Colonic mucosa (tissue), 1 donor: ENCODE measurements around a stretch of chr7.

DNA sequence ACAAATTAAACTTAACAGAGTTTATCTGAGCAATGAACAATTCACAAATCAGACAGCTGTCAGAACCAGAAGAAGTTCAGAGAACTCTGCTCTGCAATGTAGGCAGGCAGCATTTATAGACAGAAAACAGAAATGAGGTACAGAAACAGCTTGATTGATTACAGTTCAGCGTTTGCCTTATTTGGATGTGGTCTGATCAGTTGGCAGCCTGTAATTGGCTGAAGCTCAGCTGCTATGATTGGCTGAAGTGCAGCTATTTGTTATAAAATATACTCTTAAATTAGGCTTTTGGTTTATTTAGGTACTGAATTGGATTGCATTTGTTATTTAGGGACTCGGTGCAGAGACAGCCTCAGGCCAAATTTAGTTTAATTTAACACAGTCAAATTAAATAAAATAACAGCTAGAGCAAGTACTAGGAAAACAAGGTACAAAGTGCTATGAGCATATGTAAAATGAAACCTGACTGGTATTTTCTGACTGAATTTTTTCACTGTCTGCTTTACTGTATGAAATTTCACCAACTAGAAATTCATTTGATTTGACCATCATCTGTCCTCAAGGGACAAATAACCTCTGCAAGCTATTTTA is 85.9 kb upstream of the JAZF1 start:
- PRO-cap = no peak

DNA sequence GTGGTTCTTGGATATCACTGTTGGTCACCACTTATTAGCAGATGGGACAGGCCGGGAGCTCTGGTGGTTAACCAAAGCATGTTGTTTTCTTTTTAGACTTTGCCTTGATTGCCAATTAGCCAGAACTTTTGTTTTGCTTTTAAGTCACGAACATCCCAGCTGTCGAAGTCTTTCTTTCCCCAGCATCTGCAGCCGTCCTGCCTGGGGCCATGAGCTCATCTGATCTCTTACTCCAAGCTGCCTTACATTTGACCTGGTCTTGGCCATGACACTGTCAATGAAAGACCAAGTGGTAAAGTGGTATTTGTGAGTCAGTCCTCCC is 53.9 kb upstream of the CREB5 start:
- PRO-cap = no peak

- PRO-cap = bidirectional peak, plus-strand start at chr7:28409368, minus-strand start at chr7:28409154
Measured at GRCh38 chr7:28409222-28409606, 3.1 kb upstream of the CREB5 start.

GRCh38 chr7:28536167-28536658 is 123.9 kb downstream of the CREB5 start:
- PRO-cap = no peak

- PRO-cap = unidirectional peak, plus-strand start at chr7:29136122
Measured at GRCh38 chr7:29136019-29136243, 10.4 kb downstream of the CPVL start.

DNA sequence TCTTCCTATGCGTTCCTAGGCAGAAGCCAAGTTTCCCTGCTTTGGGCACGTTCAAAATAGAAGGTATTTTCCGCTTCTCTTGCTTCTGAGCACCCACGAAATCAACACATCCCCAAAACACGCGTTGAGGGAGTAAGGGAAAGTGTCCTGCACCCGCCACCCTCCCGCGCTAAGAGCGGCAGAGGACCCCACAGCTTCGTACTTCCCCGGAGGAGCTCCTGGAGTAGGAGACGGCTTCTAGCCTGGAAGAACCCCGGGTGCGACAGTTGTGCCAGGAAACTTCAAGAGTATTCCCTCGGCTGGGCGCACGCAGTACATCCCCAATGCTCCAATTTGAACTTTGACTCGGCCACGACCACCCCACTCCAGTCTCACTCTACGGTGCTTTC is 424 bp downstream of the CPVL start:
- PRO-cap = no peak

DNA sequence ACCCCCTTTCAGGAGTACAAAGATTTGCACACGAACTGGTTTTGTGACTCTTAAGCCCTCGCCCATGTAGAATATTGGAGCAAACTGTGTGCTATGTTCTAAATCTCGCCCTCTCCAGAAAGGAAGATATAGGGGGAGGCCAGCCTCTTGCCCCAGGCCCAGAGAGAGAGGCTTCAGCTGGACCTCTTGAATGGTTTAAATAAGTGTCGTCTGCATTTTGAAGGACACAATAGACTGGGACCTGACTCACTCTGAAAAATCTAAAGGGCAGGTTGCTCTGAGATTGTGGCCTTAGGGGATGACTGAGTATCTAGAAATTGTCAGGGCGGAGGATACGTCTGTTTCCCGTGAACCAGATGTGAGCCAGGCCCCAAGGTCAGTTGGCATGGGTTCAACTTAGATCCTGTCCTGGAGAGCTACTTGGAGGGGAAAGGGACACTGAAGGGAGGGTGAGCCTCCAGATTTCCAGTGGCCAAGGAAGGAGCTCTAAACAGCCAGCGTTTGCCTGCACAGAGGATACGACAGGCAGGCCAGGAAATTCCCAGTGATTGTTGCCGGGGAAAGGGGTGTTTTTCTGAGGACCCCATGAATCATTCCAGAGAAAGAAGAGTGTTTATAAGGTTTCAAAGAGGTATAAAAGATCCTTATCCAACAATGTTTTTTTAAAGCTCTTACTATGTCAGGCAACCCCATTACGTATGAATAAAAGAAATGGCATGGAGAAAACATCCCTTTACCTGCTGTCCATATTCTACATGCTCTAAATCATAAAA is 110.2 kb downstream of the CHN2 start:
- PRO-cap = no peak

DNA sequence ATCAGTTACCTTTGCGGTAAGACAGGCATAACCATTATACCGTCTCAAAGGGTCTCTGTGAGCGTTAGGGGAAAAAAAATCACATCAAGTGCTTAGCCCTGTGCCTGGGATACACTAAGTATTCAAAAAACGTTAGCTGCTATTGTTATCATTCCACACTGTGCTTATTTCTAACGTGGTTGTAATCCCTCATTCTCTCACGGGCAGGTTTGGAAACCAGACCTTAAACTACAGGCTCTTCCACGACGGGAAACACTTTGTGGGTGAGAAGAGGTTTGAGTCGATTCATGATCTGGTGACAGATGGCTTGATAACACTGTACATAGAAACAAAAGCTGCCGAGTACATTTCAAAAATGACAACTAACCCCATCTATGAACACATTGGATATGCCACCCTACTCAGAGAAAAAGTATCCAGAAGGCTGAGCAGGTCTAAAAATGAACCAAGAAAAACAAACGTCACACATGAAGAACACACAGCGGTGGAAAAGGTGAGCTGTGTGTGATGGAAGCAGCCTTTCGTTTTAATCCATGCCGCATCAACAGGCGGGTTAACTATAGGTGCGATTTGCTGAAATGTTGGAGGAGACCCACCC is 163.2 kb upstream of the PRR15 start:
- PRO-cap = no peak

- PRO-cap = no peak
Measured at GRCh38 chr7:29449795-29450471, 113.7 kb upstream of the PRR15 start.

DNA sequence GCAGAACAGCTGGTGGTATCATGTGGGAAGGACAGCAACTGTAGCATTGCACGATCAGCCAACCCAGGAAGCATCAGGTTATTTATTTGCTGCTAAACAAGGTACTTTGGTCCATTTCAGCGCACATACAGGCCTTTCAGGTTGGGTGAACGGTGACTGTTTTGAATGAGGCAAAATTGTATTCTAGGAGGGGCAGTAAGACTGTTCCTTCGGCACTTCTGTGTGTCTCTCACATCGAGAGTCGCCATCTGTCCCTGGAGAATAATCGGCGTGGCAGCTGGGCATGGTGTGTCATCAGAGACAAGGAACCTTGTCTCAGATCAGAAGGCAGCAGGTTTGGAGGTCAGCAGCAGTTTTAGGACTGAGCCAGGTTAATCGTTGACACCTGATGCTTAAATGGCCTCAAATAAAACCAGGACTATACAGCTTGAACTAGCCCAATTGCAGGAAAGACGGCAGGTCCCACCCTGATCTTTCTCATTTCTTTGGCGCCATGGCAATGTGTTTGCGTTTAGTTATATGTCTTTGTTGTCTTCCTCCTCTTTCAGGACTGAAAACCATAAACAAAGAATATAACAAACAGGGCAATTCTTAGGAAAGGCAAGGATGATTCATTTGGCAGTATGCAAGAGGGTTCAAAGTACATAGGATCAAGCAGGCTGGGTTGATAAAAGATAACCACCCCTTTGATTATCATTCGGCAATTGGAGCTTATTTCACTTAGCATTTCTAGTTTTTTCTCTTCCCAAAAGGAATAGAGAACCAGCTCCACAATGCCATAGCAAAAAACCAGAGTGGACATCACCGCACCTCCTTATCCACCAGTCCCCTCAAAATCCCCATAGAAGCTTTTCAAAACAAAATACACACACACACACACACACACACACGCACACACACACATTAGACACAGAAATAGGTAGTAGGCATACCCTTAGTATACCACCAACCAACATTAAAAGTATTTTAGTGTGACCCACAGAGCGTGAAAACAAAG is 91.9 kb upstream of the PRR15 start:
- PRO-cap = unidirectional peak, minus-strand start at position 263 of the sequence; bidirectional peak, plus-strand start at position 696 of the sequence, minus-strand start at position 357 of the sequence

GRCh38 chr7:29677315-29677764 is 113.7 kb downstream of the PRR15 start:
- PRO-cap = no peak

DNA sequence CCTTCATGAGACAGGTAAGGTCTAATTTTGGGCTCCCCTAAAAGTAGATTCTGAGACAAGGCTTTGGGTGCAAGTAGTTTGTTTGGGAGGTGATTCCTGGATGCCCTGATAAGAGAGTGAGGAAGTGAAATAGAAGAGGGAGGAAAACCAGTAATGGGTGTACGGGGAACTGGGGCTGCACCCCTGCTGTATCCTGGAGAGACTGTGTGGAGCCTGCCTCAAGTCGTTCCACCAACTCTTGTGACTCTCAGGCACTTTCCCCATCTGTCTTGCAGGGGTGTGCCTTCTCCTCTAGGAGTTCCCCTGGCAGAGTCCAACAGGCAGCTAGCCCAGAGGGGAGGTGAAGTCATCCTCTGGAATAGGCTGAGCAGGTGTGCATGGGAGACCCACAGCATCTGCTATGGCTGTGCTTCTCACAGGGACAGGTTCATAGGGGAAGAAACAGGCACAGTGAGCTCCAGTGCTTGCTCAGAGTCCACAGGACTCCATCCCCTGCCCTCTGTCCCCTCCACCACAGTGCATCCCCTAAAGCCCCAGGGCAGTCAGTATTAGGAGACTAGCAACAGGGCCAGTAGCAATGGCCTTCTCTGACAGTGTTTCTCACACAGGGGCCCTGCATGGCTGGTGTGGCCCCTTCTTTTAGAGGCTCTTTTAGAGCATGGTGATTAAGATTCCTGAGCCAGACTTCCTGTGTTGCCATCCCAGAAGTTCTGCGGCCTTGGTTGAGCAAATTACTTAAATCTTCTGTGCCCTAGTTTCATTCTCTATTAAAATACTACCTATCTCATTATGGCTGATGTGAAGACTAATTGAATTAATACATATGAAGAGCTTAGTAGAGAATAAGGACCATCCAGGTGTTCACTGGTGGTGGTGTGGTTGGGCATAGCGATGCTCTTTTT is 46.9 kb downstream of the WIPF3 start:
- PRO-cap = no peak

- PRO-cap = bidirectional peak, plus-strand start at chr7:29884083, minus-strand start at chr7:29883902
Measured at GRCh38 chr7:29883662-29884035, 77.3 kb downstream of the WIPF3 start.

DNA sequence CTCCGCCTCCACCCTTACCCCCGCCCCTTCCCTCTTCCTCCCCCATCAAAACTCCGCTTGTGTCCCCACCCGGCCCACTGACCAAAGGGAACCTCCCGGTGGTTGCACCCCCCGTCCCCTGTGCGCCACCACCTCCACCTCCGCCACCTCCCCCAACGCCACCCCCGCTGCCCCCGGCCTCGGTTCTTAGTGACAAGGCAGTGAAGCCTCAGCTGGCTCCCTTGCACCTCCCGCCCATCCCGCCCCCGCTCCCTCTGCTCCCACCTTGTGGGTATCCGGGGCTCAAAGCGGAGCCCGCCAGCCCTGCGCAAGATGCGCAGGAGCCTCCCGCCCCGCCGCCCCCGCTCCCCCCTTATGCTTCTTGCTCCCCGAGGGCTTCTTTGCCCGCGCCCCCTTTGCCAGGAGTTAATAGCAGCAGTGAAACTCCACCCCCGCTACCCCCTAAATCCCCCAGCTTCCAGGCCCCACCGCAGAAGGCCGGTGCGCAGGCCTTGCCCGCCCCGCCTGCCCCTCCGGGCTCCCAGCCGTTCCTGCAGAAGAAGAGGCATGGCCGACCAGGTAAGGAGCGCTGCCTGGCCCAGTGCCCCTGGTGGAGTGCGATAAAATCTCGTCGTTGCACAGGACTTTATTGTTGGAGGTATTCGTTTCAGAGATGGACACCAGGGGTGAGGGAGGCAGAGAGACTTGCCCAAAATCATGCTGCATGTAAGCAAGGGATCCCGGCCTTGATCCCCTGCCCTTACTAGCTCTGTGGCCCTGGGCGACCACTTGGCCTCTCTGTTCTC is 77.9 kb downstream of the WIPF3 start:
- PRO-cap = bidirectional peak, plus-strand start at position 48 of the sequence, minus-strand start outside the sequence

DNA sequence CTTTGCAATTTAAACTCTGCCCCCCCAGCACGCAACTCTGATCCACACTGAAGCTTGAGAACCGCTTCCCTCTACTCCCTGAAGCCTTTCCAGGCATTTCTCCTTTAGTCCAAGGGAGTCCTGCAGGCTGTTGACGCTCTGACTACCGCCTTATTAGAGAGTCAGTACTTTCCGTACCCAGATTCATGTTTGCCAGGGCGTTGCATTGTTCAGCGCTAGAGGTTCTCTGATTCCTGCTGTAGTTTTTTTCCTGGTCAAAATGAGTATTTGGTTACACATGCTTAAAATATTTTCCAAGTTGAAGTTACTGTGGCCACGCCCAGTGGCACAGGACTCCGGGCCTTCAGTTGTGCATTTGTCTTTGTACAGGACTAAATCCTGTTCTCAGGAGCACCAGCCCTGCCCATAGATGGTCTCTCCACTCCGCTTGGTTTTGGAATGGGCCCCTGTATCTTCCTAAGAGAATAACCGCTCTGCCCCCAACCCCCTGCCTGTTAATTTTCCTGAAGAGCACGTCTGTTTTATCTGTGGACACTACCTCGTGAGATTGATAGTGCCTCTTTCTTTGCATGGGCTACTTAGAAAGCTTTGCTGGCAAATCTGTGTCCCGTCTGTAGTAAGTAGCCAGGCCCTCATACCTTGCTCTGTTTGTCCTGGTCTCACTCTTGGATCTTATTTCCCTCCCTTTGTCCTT is 8.0 kb downstream of the MTURN start:
- PRO-cap = no peak

- PRO-cap = no peak
Measured at GRCh38 chr7:30149010-30149622, 14.3 kb downstream of the MTURN start.

- PRO-cap = no peak
Measured at GRCh38 chr7:30182151-30182550, 47.4 kb downstream of the MTURN start.

DNA sequence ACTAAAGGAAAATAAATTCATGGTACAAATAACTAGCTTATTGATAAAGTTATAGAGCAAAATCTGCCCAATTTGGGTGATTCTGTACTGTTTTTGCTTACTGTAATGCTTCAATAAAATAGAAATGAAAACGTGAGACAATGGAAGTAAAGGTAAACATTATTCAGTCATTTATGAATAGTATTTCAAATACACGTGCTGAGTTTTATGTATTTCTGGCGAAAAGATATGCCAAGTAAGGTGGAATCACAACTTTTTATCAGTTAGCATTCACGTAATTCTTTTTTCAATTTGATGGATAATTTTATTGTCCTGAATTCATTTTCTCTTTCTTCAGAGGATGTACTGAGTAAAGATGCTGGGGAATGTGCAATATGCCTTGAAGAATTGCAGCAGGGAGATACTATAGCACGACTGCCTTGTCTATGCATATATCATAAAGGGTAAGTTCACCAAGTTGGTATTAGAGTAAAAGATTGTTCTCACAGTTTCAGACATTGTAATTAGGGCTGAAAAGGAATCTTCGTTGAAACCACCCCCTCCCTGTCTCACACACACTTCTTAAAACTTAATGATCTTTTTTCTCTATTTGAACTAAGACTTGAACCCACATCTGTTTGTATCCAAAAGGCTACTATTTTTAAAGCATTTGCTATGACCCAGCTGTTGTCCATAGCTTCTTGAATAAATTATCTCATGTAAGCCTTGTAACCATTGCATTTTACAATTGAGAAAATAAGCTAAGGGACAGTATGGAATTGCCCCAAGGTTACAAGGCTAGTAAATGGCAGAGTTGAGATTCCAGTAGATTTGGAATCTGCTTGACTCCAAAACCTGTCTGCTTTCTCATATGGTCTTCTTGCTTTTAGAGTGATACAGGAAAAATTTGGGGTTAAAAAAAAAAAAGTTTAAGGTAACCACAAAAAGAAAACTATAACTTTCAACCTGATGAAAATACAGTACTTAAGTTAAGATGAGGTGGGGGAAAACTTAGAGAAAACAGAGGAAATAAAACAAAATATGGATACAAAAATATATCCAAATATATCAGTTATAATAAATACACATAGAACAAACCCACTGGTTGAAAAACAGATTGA is 71.3 kb downstream of the ZNRF2 start:
- PRO-cap = no peak

DNA sequence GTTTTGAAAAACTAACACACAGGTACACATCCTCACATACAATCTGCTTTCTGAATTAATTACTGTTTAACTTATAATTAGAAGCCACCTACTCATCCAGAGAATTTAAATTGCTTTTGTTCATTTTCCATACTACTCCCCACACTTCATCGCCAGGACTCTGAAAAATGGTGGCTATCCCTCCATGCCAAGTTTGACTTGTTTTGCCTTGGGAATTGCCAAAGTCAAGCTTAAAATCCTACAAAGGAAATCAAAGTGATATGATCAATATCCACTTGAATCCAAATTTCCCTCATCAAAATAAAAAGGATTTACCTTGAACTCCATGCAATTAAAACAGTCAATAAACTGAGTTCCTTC is 4.2 kb downstream of the GGCT start:
- PRO-cap = no peak

DNA sequence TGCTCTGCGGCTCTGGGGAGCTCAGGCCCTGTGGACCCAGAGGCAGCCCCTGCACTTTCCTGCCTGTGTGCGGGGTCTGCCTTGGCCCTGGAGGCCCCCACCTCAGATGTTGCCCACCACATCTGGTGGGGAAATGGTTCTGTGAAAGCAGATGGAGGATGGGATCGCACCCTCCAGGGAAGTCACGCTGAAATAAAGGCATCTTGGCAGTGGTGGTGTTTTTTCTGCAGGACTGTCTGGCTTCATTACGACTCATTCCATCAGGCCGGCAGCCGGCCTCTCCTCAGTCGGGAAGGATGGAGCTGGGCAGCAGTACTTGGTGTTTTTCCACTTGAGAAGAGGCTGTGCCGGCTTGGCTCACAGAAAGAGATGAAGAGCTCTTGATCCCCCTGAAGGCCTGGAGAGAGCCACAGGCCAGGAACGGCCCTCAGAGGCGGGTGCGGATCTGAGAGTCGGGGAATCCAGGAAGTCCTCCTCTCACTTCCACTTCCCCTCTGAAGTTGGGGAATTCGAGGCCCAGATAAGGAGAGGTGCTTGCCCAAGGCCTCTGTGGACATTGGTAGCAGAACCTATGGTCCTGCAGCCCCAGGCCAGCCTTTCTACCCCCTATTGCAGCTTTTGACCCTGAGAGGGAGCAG is 65.9 kb upstream of the AQP1 start:
- PRO-cap = no peak